A375 (cell line): Measurements from ENCODE around the gene CHAMP1.

GRCh38 chr13:113989135-113989907 lies 15.4 kb upstream of the C13orf46 start:
- RAMPAGE, long total RNA = no peak

GRCh38 chr13:114027486-114028323 lies 53.8 kb upstream of the C13orf46 start:
- RAMPAGE, long total RNA = no peak

DNA sequence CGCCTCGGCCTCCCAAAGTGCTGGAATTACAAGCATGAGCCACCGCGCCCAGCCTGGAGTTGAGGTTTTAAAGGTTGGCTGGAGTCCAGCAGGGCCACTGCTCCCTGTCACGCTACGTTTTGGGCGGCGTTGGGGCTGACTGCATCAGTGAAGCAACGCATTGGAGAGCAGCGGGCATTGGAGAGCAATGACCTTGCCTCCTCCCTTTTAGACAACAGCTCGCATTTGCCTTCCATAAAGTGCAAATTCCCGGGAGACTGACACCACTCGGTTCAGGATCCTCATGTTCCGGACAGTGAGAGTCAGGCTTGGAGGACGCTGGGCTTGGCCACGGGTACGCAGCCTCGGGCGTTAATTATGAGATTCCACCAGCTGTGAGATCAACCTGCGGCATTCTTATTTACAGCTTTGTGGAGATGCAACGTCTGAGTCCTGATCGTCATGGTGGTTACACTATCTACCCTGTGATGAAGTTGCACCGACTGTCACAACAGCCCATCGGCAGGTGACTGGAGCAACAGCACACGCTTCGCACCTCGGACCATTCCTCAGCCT lies 63.0 kb upstream of the C13orf46 start:
- RAMPAGE, long total RNA = no peak

DNA sequence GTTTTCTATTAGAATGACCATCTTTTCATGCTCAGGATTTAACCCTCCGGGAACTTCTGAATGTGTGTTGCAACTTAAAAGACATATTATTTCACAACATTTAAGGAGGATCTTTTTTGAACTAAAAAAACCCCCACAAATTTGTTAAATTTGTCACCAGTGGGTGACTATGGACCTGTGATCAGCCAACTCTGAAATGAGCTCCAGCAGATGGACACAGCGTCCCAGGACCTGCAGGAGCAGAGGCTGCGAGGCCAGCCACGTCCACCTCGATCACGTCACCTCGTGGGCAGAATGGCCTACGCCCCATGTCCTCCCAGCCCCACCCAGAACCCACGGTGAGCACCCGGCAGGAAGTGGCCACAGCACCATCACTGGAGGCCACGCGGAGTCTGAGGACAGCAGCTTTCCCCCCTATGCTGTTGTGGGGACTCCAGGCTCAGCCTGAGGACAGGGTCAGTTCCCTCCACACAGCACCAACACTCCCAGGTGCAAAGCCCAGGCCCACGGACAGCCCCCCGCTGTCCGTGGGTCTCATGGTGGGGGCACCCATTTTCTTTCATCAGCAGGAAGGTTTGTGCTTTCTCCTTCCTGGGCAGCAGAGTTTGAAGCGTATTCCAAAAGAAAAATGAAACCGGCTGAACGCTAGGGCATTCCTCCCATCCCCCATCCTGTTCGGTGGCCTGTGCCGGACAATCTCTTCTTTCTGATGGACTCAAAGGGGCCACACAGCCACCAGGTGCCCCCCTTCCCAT lies 68.3 kb downstream of the RASA3 start:
- RAMPAGE, long total RNA = no peak

DNA sequence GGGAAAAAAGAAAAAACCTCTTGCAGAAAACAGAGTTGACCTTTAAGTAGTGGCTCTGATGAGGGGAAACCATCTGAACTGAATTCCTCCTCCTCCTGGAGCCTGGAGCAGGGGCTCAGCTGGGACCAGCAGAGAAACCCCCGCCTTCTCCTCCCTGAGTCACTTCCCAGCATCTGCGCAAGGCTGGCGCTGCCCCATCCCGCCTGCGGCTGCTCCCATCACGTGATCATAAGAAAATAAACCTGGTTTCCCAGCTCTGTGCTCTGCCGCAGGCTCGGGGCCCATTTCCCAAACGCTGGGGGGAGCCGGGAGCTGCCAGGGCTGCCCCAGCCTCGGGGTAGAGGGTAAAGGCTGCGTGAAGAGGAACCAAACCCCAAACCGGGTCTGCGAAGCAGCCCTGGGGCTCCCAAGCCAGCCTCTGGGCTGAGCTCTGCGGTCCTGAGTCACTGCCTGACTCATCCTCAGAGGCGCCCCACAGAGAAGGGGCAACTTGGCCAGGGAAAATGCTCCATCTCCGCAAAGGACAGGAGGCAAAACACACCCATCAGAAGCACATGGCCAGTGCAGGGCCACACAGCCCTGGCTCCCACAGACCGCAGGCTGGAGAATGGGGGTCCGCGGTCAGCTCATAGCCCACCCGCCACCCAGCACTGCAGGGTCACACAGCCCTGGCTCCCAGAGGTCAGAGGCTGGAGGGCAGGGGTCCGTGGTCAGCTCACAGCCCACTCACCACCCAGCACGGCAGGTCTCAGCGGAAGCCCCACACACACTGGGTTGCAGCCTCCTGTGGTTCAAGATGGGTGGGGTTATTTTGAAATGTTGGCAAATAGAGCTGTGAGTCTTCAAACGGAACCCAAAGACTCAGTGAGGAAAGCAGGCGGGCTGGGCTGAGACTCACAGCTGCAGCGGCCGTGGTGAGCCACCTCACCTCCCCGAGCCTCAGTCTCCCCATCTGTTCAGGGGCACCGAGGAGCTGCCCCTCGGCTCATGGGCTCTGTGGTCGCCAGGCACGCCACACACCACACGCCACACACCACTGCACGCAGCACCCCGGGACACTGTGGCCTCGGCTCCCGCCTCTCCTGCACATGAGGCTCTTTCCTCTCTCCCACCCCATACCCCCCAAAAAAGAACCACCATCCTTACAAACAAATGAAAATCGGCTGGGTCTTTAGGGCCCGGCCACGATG lies 67.0 kb downstream of the RASA3 start:
- RAMPAGE, long total RNA = no peak

- RAMPAGE, long total RNA = no peak
Observed at GRCh38 chr13:114112710-114113420, 19.6 kb downstream of the RASA3 start.

GRCh38 chr13:114124183-114124778 lies 8.1 kb downstream of the RASA3 start:
- RAMPAGE, long total RNA = no peak

DNA sequence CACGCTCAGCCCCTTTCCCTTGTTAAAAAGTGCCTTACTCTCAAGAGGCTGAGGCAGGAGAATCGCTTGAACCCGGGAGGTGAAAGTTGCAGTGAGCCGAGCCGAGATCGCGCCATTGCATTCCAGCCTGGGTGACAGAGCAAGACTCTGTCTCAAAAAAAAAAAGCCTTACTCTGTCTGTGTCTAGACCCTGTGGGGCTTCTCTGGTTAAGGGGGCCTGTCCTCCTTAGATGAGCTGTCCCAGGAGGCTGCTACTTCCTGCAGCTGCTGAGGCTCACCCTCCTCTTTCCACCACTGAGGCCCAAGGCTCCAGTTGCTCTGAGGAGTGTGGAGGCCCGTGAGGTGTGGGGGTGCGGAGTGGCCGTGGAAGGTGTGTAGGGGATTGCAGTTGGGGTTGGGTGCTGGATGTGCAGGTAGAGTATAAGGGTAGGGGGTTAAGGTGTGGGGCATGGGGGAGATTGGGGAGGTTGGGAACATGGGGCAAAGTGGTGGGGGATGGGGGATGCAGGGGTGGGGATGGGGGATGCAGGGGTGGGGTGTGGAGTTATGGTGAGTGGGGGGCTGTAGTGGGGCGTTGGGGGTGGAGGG lies 22.1 kb upstream of the RASA3 start:
- RAMPAGE, long total RNA = no peak

GRCh38 chr13:114161756-114162441 lies 17.2 kb upstream of the CFAP97D2 start:
- RAMPAGE, long total RNA = no peak

DNA sequence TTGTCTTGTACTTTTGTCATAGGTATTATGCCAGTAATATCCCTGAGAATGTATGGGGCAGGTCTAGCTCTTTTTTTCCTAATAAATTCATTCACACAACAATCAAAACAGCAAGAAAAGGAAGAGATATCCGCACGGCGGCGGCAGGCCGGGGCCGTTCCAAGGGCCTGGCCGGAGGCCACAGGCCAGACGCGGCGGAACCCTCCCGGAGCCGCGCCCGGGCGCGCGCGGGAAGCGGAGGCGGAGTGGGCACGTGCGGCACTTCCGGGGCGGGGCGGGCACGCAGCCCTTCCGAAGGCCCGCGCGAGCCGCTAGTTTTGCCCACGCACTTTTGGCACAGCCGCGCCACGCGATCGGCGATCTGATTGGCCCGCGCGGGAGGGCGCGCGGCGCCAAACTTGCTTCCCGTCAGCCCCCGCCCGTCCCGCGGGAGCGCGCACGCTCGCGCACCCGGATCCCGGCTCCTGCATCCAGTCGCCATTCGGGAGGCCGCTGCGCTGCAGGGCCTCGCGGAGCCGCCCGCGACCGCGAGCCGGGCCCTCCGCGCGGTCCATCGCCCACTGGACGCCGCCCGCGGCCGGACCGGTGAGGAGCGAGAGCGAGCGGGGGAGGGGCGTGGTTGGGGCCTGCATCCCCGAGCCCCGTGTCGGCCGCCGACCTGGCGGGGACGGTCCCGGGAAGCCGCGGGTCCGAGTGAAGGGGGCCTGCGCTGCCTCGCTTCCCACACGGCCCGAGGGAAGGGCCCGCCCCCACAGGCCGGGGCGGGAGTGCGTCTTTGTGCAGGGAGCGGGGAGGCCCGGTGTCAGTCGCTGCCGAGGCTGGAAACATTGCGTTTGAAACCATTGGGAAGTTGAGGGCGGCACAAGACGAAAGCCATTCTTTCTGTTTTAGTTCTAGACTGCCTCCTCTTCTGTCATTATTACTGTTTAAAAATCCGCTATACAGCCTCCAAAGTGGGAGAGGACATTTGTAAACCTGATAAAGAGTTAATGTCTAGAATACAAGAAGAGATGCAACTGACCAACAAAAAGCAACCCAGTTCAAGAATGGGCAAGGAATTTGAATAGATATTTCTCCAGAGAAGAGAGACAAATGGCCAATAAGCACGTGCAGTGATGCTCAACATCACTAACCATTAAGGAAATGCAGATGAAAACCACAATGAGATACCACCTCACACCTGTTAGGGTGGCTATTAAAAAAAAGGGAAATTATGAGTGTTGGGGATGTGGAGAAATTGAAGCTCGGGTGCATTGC lies at the start of gene CHAMP1:
TSS of gene CHAMP1 (plus strand) at position 445 of the 1,257 bp plus-strand sequence.
- RAMPAGE, long total RNA = no peak